ENCODE results near the genes GOLGA6B and GOLGA6A.

DNA sequence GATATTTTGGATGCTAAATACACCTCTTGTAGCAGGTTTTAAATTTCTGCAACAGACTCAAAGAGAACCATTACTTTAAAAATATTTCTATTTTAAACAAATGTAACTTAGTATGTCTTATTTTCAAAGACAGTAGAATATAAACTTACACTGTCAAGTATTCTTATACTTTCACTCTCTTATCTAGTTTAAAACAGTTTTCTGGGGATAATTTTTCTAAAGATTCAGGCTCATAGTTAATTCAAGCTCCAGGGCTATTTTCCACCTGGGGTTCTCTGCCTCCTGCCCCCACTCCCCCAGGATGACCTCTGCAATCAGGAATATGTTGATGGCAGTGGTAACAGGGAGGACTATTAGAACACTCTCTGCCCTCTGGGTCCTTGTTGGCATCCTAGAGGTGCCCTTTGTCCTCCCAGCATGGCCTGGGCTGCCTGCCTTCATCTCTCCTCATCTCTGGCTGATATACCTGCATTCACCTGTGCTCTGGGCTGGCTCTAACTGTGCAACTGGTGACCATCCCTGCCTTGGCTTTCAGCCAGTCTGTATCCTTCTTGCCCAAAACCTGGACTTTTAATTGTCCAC, 199.6 kb downstream of the THSD4 start:
- PRO-cap, result no peak
- RAMPAGE, long total RNA, result no peak

- PRO-cap, result no peak
- RAMPAGE, long total RNA, result start-site peak on the minus strand at chr15:71341737-71341748, 150 and 113 reads in 2 replicates
Observed at GRCh38 chr15:71341568-71342532, 226.6 kb downstream of the THSD4 start.

GRCh38 chr15:71409432-71410131, 294.3 kb downstream of the THSD4 start:
- PRO-cap, result no peak
- RAMPAGE, long total RNA, result no peak

DNA sequence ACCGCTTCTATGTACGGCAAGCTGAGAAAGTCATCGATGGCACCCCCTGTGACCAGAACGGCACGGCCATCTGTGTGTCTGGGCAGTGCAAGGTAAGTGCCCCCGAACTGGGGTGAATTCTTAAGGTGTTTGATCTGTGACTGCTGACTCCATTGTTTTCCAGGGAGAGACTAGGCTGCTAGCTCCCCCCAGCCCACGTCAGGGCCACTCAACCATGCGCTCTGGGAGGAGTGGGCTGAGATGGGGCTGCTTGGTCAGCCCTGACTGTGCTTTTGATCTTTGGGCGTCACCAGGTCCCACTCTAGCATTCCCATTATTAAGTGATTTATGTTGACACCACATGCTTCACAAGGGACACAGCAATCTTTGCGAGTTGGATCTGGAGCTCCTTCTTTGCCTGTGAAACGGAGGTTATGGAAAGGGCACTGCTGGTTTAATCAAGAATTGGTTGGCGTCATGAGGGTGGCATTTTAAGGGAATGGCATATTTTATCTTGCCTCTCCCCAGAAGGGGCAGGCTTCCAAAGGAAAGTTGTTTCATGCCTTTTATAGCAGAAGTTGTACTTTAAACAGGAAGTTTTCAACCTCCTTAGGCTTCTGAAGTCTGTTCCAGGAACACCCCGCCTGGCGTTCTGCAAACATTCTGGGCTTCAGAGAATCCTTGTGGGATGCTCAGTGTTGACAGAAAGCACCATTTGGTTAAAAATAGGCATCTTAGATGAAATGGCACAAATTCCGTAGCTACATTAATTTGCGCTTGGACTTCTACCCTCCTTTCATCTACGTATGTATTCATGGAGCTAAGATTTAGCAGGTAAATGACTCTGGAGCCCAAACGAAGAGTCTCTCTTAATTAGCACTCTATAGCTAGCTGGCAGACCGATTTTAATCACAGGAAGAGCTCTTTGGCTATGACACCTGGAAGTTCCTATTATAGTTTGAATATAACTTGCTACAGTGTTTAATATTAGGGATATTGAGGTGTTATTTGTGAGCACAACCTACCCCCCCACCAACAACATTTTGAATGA, 296.8 kb downstream of the THSD4 start:
- PRO-cap, result no peak
- RAMPAGE, long total RNA, result no peak

- PRO-cap, result no peak
- RAMPAGE, long total RNA, result no peak
Observed at GRCh38 chr15:71660345-71660943, 149.9 kb upstream of the NR2E3 start.

DNA sequence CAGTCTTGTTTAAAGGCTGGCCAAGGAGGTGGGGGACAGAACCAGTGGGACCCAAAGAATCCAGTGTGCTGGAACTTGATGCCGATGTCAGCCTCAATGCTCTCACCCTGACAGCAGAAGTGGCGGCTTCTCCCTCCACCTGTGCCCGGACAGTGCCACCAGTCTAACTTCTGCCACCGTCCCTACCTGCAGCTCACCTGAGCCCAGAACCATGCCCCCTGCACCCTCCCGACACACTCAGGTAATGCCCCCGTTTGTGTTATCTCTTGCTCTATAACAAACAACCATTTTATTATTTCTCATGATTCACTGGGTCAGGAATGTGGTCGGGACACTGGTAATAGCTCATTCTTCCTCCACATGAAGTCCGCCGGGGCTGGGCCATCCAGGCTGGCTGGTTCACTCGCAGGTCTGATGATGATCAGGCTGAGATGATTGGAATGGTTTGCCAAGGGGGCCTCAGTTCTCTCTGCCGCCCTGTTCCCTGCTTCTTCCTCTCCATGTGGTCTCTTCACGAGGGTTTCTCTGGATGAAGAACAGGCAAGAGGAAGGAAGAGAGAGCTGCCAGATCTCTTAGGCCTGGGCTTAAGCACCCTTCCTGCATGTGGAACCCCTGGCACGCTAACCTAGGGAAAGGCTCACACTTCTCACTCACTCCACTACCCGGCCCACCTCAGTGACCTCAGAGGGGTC, 20.3 kb upstream of the NR2E3 start:
- PRO-cap, result no peak
- RAMPAGE, long total RNA, result no peak

DNA sequence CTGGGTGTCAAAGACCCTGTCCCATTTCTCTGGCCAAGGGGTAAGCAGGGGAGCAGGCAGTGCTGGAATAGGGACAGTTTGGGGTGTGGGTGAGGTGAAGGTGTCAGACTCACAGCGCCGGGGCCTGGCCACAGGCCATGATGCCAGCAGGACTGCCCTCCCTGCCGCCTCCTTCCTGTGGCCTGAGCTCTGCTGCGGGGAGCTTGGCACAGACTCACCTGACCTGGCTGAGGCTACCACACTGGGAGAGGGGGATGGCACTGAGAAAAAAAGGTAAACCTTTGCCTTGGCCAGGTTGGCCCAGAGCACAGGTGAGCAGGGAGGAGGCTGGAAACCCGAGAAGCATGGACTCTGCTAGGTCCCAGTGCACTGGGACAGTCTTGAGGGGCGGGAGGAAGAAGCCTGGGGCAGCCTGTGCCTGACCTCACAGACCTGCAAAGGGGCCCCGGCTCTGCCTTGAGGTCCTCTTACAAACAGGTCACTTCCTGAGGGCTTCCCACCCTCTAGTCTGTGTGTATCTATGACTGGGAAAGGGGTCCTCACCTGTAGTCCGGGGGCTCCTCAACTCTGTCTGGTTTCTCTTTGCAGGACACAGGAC, 28.2 kb downstream of the GRAMD2A start:
- PRO-cap, result no peak
- RAMPAGE, long total RNA, result no peak

- PRO-cap, result no peak
- RAMPAGE, long total RNA, result no peak
Observed at GRCh38 chr15:72228062-72228387, 3.0 kb downstream of the PKM start.

GRCh38 chr15:72529974-72530753, 56.0 kb downstream of the ARIH1 start:
- PRO-cap, result no peak
- RAMPAGE, long total RNA, result no peak

GRCh38 chr15:72548044-72548499, 73.9 kb downstream of the ARIH1 start:
- PRO-cap, result no peak
- RAMPAGE, long total RNA, result no peak

DNA sequence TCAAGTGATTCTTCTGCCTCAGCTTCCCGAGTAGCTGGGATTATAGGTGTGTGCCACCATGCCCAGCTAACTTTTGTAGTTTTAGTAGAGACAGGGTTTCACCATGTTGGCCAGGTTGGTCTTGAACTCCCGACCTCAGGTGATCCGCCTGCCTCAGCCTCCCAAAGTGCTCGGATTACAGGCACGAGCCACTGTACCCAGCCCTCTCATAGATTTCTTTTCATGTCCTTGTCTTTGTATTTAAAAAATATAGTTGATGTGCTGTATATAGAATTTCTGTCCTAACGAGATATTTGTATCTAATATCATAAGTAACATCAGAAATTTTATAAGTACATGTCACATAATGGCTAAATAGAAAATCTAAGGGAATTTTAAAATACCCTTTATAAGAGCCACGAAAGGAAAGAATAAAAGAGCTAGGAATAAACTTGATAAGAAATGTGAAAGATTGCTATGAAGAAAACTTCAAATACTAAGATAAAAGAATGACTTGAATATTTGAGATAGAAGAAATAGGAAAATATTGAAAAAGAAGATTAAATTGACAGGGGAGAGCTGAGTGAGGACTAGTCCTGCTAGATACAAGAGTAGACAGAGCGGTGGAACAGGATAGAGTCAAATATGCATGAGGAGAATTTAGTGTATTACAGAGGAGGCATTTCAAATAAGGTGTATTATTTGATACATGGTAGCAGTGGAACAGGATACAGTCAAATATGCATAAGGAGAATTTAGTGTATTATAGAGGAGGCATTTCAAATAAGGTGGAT, 76.8 kb downstream of the ARIH1 start:
- PRO-cap, result no peak
- RAMPAGE, long total RNA, result no peak

DNA sequence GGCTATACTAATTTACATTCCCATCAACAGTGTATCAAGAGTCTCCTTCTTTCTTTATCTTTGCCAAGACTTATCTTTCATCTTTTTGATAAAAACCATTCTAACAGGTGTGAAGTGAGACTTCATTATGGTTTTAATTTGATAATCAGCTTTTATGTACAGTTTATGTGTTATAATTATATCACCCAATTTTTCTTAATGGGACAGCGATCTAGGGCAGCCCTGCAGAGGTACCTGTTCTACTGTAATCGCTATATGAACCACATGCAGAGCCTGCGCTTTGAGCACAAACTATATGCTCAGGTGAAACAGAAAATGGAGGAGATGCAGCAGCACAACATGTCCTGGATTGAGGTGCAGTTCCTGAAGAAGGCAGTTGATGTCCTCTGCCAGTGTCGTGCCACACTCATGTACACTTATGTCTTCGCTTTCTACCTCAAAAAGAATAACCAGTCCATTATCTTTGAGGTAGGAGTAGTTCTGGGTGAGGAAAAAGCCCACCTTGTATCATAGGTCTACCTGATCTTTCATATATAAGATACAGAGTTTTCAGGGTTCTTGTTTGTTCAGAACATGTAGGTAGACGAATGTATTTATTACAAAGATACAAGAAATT, 73.9 kb upstream of the GOLGA6B start:
- PRO-cap, result no peak
- RAMPAGE, long total RNA, result no peak

- PRO-cap, result no peak
- RAMPAGE, long total RNA, result no peak
Observed at GRCh38 chr15:72654319-72654751, at the start of gene GOLGA6B. Gene GOLGA6B, plus strand, starts transcription at chr15:72654697.

DNA sequence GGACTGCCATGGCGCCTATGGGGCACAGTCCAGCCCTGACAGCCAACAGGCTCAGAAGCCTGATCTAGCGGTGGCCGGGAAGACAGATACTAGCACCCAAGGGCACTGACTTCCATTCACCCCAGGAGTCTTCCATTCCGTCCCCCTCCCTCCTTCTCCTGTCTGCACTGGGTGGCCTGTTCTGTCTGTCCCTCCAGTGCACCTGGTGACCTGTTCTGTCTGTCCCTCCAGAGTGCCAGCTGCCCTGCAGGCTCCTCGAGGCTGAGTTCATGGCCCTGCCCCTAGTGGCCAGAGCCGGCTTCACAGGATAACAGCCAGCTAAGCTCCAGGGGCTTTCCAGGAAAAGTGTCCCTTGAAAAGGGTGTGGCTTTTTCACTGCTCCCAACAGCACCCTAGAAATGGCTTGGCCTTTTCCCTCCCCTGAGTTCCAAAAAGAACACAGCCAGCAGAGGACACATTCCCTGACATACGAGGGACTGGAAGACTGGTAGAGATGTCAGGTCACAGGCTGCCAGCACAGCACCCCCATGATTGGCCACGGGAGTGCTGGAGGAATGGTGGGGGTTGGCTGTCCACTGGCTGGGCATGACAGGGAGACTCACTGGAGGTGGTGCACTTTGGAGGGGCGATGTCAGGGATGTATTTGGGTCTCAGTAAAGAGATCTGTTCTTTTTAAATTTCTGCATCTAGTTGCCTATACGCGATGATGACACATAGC, 15.1 kb downstream of the HIGD2B start:
- PRO-cap, result no peak
- RAMPAGE, long total RNA, result no peak

DNA sequence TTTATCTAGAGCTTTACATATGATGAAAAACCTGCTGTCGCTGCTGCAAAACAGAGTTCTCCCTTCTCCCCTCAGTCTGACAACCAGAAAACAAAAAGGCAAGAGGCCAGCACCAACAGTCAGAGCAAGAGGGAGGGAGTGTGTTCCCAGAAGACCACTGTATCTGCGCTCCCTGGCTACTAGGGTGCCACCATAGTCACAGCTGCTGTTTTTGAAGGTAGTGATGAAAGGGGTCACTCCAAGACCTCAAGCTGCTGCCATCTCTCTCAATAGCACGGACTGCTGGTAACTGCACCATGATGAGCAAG, 33.0 kb upstream of the NEO1 start:
- PRO-cap, result no peak
- RAMPAGE, long total RNA, result no peak

DNA sequence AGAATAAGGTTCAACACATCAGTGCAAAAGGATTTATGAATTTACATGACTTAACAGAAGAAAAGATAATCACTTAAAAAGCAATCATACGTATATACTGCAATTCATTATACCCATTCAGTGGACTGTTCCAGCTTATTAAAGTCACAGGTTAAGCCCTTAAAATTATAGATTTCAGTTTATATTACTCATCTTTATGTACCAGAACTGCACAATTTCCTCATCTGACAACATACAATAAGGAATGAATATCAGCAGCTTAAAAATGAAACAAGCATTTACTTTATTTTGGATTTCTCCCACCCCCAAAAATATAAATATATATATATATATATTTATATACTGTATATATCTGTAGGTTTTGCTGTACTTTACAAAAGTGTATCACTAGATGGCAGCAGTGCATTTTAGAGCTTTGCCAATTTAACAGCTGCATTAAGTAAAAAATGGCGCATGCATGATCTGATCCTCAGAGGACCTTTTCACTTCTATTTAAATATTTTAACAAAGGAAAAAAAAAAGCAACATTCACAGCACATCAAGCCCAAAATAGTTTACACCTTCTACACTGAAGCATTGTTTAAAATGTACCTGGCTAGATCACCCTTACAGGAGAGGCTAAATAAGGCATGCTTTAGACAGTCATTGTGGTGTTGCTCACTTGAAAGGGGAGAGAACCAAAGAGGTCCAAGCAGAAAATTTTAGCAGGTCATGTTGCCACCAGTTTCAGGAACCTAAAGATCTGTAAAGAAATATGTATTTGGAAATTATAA, 72.7 kb downstream of the NPTN start:
- PRO-cap, result no peak
- RAMPAGE, long total RNA, result no peak

DNA sequence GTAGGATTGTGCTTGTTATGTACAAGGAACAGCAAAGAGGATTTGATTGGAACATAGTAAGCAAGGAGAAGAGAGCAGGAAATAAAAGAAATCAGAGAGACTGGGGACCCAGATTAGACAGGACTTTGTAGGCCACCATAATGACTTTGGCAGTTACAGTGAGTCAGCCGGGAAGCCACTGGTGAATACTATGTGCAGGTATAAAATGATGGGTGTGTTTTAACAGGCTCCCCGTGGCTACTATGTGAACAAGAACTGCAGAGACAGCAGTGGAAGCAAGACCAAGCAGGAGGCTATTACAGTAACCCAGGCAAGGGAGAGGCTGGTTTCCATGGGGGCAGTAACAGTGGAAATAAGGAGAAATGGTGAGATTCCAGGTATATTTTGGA, 55.2 kb downstream of the NPTN start:
- PRO-cap, result no peak
- RAMPAGE, long total RNA, result no peak

DNA sequence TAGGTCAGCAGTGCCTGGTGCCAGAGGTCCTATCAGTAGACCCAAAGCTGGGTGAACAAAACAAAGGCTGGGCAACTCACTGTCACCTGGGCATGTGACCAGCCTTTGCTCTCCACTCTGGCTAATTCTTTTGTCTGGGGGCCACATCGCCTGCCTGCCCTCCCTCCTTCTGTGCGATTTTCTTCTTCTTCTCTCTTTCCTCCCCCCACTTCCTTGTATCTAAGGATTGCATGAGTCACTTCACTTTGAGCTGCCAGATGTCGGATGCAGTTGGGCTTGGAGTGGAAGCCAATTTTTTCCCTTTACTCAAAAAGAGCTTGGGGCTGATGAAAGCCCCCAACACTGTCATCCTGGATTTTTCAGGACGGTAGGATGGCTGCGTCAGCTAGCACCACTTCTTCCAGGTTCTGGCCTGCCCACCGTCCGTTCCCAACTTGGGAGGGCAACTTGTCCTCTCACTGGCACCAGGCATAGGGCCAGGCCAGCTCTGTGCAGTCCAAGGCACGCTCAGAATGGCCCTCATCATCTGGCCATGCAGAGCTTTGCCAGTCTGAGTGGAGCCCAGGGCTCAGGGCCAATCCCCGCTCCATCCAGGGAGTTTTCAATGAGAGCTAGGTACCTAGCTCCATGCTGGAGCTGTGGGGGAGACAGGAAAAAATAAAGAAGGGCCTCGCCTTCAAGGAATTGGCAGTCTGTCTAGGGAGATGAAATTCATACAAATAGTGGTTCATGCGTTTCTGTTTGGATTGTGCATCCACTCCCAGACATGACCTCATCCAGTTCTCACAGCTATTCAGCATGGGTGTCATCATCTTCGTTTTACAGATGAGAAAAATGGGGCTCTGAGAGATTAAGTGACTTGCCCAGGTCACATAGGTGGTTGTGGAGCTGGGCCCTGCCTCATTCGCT, 47.6 kb upstream of the INSYN1 start:
- PRO-cap, result no peak
- RAMPAGE, long total RNA, result no peak

DNA sequence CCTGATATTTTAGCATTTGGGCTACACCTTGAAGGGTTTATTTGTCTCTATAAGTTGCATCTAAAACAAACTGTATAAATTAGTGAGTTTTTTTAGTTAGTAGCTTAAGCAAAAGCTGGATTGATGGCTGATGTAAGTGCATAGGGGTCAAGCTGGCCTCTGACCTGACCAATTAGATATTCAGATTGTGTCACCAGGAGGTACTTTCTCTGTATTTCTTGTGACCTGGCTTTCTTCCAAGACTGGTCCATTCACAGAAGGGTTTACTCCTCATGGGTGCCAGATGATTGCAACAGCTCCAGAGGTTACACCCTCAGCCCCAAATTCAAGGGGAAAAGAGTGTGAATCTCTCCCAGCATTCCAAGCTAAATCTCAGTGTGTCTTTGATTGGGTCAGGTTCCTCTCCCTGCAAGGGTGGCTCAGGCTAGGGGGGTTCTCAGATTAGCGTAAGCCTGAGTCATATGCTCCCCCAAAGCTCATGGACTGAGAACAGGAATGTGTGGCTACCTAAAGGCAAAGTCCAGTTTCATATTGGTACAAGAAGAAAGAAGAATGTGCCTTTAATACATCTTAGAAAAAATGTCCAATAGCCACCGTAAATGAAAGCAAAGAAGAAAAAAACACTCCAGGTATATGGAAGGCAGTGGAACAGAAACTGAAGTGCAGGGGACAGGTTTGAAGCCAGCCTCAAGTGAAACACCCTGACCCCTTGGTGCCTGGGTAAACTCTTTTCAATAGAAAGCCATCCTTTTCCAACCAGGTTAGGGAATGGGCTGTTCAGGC, 16.5 kb downstream of the PML start:
- PRO-cap, result no peak
- RAMPAGE, long total RNA, result no peak

DNA sequence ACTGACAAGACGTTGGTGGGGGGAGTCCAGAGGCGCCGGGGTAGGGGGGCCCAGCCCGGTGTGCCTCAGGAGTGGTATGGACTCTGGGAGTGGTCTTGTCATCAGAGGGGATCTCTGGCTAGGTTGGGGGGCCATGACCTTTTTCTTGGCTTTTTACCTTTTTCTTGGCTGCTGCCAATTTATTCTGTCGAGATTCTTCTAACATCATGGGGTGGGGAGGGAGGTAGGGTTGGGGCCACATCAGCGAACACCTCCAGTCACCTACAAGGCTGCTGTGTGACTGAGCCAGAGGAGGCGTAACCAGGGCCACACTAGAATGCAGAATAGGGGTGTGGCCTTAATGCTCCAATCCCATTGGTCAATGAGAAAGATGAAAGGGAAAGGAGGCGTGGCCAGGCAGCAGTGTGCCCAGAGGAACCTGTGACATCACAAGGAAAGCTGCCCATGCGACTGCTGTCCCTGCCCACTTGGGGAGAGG, at the start of gene GOLGA6A:
Gene GOLGA6A (minus strand): TSS at position 282 of the 478 bp plus-strand sequence.
- PRO-cap, result no peak
- RAMPAGE, long total RNA, result no peak